Mesenchymal stem cell of adipose (primary cell): ENCODE measurements around the gene SLC6A19.

GRCh38 chr5:92546-93088, 649 bp downstream of the PLEKHG4B start:
- CAGE, long polyA plus RNA = no peak

DNA sequence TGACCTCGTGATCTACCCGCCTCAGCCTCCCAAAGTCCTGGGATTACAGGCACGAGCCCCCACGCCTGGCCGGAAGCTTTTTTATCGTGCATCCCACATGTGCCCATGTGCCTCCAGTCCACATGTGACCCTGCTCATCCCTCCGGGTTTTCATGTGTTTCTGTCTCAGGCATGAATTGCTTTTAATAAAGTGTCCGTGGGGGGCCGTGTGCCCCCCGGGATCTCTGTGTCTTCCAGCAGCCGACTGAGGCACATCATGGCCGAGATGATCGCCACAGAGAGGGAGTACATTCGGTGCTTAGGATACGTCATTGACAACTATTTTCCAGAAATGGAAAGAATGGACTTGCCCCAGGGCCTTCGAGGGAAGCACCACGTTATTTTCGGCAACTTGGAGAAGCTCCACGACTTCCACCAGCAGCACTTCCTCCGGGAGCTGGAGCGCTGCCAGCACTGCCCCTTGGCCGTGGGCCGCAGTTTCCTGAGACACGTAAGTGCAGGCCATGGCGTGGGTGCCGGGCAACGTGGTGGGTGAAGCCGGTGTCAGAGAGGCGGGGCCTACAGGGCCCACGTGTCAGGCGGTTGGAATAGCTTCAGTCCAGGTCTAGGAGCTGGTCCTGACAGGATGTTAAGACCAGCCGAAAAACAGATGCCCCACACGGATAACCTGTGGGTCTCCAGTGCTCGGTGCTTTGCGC, 22.0 kb upstream of the LRRC14B start:
- CAGE, long polyA plus RNA = no peak

- CAGE, long polyA plus RNA = no peak
These were observed 4.4 kb upstream of the AHRR start for GRCh38 chr5:317159-317491.

DNA sequence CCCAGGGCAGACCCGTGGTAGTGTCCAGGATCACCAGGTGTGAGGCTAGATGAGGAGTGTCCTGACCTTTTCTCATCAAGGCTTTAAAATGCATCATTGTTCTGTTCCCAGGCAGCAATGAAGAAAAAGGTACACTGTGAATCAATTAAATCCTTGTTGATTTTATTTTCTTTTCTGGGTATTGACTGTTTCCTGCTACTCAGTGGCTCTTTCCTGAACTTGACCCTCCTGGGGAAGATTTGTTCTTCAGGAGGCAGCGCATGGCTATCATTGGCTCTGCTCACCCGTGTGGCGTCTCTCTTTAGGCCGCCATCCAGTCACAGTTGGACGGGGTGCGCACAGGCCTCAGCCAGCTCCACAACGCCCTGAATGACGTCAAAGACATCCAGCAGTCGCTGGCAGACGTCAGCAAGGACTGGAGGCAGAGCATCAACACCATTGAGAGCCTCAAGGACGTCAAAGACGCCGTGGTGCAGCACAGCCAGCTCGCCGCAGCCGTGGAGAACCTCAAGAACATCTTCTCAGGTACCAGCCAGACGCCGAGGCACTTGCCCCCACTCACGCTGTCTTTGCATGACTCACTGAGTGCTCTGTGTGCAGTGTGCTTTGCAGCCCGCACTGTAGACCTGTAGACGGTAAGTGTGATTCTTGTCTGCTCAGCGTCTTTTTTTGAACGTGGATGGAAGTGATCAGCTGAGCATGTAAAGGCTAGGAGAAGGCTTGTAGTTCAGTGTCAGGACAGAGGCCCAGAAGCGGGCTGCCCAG, 4.4 kb downstream of the EXOC3 start:
- CAGE, long polyA plus RNA = no peak

GRCh38 chr5:461783-462447, 18.9 kb downstream of the EXOC3 start:
- CAGE, long polyA plus RNA = no peak

- CAGE, long polyA plus RNA = no peak
These were observed 30.0 kb downstream of the EXOC3 start for GRCh38 chr5:472873-473407.

- CAGE, long polyA plus RNA = no peak
These were observed 4.1 kb upstream of the SLC9A3 start for GRCh38 chr5:528208-528868.

DNA sequence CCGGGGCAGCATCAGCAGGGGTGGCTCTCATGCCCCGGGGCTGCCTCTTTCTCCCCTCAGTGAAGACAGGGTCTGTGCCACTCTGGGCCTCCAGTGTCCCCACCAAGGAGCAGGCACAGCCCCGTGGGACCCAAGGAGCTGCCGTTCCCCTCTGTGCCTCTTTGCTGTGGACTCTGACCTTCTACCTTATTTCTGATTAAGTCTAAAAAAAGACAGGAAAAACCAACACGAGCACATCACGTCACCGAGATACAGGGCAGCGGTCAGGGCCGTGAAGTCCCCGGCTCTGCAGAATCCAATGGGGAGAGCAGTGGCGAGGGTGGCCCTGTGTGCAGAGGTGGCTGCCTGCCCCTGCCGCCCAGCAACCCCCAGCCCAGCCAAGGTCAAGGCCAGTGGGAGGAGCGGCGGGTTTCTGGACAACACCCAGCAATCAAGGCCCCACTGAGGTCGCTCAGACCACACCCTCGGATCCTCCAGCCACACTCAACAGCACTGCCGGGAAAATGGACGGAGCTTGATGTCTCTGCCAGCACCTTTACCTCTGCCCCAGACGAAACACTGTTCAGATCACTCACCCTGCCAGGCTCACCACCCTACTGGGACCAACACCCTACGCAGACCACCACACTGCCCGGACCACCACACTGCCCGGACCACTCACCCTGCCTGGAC, 32.7 kb upstream of the SLC9A3 start:
- CAGE, long polyA plus RNA = no peak

GRCh38 chr5:601023-601580, 11.0 kb upstream of the CEP72 start:
- CAGE, long polyA plus RNA = no peak

GRCh38 chr5:693894-694245, 718 bp upstream of the TPPP start:
- CAGE, long polyA plus RNA = no peak

DNA sequence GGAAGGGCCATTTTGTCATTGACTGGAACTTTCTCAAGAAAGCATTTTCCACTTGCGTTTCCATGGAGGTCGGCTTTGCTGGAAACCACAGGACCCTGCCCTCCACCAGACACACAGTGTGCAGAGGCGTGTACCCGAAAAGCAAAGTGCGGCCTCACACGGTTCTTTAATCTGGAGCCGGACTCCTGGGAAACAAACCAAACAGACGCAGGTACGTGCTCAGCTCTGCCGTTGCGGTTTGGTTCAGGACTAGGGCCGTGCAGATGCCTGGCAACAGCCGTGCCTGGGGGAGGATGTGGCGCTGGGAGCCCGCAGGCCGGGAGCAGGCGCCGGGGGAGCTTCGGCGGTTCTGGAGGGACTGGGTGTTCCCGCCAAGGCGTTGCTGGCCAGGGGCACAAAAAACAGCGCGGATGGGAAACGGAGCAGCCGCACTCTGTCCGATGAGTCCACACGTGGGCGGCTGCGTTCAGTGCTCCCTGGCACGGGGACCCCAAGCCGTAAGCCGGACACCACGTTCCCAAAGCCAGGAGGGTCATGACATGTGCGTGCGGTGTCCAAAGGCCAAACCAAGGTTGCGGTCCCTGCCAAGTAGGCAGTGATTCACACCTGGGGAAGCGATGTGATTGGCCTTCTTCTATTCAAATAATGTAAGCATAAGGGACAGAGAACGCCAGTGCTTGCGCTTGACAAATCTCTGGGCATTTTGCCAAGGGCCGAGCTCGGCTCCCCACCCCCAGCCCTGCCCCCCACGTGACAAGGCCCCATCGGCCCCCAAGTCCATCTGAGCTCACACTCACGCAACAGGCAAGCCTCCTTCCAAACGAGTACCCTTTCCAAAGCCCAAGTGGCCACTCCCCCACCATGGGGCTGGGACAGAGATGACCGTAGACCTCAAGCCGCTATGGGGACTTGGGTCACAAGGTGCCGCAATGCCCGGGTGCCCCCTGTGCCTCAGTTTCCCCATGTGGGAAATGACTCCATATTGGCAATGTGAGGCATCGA, 49.8 kb upstream of the NKD2 start:
- CAGE, long polyA plus RNA = no peak

DNA sequence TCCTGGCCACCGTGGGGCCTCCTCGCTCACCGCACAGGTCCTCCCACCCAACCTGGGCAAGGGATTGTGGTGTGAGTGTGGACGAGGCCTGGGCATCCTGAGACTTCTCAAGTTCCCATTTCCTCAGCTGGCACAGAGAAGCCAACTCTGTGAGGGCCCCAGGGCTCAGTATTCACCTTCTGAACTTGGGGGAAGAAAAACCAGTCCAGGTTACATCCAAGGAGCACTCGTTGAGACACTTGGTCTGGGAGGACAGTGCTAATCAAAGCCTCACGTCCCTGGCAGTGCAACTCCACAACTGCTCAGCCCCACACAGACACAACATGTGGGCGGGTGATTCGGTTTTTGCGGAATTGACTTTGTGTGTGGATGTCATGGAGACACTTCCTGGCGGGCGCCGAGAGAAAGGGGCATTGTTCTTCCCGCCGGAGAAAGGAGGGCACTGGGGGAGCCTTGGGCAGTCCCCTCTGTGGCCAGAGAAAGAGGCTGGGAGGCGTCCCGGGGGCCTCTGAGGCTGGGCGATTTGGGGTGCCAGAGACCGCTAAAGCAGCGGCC, 28.5 kb upstream of the NKD2 start:
- CAGE, long polyA plus RNA = no peak

GRCh38 chr5:1055047-1055670, 46.6 kb downstream of the NKD2 start:
- CAGE, long polyA plus RNA = no peak

GRCh38 chr5:1119325-1119952, 7.6 kb upstream of the SLC12A7 start:
- CAGE, long polyA plus RNA = no peak

DNA sequence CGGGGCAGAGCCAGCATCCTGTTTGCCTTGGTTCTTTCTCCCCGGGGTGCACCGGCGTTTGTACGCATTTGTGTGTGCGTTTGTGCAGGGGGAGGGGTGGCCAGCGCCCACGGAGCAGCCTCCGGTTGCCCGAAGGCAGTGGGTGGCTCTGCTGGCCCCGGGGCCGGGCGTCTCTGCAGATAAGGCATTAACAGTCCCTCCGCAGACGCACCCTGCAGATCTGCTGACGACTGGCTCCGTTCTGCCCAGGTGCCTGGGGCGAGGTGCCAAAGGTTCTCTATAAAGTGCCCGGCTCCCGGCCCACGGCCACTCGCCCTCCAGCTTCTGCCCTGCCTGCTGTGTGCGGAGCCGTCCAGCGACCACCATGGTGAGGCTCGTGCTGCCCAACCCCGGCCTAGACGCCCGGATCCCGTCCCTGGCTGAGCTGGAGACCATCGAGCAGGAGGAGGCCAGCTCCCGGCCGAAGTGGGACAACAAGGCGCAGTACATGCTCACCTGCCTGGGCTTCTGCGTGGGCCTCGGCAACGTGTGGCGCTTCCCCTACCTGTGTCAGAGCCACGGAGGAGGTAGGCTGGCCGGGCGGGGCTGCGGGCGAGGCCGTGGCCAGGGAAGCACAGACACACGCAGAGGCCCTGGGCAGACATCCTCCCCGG, at the start of gene SLC6A19:
SLC6A19 (plus strand) TSS at position 309 of the 653 bp plus-strand sequence.
- CAGE, long polyA plus RNA = no peak

- CAGE, long polyA plus RNA = no peak
These were observed 221 bp upstream of the SLC6A18 start for GRCh38 chr5:1224952-1225368.

DNA sequence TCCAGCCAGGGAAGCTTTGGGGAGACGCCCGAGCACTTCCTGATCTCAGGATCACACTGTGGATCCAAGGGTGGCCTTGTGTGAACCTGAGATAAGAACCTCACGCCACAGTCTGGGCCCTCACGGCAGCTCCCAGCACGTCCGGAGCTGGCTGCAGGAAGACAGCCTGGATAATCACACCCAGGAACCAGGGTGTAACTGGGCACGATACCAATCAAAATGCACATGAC, 14.3 kb downstream of the SLC6A18 start:
- CAGE, long polyA plus RNA = no peak

- CAGE, long polyA plus RNA = no peak
These were observed 17.3 kb upstream of the TERT start for GRCh38 chr5:1312017-1312664.

DNA sequence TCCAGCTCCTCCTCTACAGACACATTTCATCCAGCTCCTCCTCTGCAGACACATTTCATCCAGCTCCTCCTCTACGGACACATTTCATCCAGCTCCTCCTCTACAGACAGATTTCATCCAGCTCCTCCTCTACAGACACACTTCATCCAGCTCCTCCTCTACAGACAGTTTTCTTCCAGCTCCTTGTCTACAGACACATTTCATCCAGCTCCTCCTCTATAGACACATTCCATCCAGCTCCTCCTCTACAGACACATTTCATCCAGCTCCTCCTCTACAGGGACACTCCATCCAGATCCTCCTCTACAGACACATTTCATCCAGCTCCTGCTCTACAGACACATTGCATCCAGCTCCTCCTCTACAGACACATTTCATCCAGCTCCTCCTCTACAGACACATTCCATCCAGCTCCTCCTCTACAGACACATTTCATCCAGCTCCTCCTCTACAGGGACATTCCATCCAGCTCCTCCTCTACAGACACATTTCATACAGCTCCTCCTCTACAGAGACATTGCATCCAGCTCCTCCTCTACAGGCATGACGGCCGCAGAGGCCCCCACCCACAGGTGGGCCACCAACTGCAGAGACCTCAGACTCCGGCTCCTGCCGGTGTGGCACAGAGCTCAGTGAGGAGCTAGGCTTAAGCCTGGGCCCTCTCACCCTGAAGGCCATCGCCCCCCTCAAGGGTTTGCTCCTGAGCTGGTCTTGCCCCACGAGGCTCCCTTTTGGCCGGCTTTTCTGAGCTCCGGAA, 16.2 kb downstream of the CLPTM1L start:
- CAGE, long polyA plus RNA = no peak

DNA sequence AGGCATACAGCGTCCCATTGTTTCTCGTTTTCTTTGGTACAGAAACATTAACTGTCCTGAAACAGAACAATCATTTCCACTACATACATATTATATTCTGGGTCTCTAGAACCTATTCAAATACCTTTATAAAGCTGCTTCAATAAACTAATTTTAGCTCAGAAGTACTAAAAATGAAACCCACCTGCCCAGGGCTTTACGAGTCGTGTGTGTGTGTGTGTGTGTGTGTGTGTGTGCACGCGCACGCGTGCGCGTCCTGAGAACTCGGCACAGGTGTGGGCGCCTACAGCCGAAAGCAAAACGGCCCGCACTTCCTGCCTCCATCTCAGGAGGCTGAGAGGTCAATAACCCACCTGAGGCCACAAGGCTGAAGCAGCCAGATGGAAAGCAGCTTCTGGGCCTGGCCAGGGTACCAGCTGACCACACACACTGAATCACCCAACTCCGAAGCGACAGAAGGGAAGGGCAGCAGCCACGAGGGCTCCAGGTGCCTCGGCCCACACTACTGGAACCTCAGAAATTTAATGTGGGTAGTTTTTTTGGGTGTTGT, 3.0 kb downstream of the CLPTM1L start:
- CAGE, long polyA plus RNA = no peak